Metastatic Breast Carcinoma in the Ovary (tissue), 3 donors: ENCODE measurements around the gene ZBTB18.

DNA sequence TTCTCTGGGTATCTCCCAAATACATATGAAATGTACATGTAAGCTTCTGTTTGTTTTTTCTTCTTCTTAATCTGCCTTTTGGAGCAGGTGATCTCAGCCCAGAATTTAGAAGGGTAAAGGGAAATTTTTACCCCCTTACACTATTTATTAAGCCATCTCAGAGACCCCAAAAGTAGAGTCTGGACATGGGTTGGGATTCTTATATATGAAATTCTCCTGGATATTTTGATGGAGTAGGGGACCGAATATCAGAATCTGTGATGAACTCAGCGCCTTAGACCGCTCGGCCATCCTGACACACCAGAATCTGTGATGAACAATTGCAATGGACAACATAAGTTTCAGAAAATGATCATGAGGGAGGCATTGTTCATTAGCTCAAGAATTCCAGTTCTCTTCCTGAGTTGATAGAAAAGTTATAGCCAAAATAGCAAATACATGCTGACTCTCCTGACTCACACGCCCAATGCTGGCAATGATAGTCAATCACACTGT lies 221.7 kb downstream of the PLD5 start:
- PRO-cap, 3 experiments: no peak in any of the 3 experiments

DNA sequence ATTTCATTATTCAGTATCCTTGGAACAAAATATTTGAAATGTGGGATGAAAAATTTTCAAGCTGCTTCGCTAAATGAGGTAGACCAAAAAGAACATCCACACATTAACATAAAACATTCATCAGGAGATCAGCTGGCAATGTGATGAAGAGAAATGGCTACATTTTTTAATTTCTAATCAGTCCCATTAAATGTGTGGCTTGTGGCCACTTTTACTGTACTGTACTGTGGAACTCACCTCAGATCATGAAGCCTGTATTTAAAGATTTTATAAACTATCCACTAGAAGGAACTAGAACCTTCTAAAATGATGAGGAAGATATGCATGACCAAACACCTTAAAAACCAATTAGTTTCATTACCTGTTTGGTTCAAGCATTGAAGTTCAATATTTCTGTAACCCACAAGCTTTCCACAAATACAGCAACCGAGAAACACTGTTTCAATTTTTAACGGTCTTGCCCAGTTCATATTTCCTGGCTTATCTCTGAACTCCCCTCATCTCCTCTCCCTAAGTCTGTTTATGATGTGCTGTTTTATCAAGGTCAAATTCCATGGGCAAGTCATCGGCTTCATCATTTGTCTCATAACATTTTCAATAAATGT lies 264.2 kb upstream of the PLD5 start:
- PRO-cap, 3 experiments: no peak in any of the 3 experiments

DNA sequence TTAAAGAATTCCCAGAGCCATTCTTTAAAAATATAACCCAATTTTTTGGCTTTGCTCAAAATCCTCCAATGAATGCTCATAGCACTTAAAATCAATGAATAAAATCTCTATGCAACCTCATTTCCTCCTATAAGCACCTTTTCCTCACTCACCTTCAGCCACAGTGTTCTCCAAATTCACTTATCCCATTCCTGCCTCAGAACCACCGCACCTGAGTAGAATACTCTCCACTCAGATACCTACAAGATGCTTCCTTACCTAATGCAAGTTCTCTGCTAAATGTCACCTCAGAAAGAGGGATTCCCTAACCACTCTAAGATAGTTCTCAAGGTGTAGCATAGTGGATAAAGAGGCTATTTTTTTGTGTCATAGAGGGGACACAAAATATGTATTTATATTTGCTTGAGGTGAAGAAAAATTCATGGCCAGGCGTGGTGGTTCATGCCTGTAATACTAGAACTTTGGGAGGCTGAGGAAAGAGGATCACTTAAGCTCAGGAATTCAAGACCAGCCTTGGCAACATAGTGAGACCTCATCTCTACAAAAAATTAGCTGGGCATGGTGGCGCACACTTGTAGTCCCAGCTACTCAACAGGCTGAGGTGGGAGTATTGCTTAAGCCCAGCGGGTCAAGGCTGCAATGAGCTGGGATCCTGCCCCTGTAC lies 6.2 kb downstream of the CEP170 start:
- PRO-cap, 3 experiments: no peak in any of the 3 experiments

DNA sequence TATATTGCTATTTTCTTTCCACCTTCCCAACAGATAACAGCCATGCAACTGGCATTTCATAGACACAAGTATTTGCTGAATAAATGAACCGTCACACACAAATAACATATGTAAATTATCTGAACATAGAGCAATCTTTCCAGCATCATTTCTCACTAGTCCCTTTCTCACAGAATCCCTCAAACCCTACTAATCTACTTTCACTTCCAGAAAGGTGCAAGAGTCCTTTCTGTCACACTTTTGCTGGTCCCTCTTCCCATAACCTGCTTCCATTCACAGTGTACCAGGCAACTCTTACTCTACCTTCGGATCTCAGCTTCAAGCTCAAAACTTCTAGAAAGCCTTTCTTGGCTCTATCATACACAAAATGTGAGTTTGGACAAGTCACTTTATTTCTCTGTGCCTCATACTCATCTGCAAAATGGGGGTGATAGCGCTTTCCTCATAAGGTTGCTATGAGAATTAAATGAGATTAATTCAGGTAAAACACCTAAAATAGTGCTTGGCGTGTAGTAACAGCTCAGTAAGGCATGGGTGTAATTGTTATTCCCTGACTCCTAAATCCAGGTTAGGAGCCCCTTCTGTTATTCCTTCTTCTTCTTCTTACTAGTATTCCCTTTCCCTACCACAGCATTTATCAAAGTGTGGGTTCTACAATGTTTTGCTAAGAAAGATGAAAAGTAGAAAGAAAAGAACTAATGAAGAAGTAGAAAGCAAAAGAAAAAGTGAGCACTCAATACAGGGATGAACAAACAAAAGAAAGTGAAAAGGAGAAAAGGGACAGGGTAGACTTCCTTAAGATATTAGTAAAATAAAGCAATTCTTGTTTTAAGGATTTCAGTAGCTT lies 113.0 kb downstream of the AKT3 start:
- PRO-cap, 3 experiments: no peak in any of the 3 experiments

DNA sequence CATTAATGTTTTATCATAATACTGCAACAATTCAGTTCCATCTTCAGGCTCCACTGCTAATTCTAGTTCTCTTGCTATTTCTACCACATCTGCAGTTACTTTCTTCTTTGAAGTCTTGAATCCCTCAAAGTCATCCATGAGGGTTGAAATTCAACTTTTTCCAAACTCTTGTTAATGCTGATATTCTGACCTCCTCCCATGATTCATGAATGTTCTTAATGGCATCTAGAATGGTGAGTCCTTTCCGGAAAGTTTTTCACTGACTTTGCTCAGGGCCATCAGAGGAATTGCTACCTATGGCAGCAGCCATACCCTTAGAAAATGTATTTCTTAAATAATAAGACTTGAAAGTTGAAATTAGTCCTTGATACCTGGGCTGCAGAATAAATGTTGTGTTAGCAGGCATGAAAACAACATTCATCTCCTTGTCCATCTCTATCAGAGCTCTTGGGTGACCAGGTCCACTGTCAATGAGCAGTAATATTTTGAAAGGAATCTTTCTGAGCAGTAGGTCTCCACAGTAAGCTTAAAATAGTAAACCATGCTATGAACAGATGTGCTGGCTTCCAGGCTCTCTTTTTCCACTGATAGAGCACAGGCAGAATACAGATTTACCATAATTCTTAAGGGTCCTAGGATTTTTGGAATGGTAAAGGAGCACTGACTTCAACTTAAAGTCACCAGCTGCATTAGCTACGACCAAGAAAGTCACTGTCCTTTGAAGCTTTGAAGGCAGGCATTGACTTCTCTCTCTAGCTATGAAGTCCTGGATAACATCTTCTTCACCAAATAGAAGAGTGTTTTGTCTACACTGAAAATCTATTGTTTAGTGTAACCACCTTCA lies 60.4 kb downstream of the AKT3 start:
- PRO-cap, 3 experiments: no peak in any of the 3 experiments

GRCh38 chr1:243927096-243927361 lies 77.0 kb upstream of the AKT3 start:
- PRO-cap, 3 experiments: no peak in any of the 3 experiments

DNA sequence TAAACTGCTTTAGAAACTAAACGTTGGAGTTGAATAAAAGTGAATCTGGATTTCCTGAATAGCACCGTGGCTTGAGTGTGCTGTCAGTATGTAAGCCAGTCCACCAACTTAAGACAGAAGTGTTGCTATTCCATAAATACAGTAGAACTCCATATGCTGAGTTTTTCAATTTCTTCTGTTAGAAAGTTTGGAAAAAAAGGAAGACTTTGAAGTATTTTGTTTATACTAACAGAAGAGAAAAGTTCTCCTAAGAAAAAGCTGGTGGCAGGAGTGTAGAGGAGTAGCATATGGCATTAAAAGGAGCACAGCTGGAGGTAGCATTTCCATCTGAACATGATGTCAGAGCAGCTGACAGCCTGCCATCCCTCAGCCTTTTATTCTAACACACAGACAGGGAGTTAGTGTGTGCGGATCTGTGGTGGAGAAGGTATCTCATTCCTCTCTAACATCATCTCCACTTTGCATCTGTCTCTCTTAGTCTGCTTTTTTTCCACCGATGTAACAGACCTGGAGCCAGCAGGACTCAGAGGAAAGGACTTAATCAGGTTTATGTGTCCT lies at the start of gene ZBTB18:
TSS of gene ZBTB18 (plus strand) at position 401 of the 558 bp plus-strand sequence.
- PRO-cap, 3 experiments: peak in 2 of 3 experiments; most common plus-strand start position 401 of the sequence (in 1); most common minus-strand start position 289 of the sequence (in 2)

GRCh38 chr1:244054208-244055014 lies 3.3 kb downstream of the ZBTB18 start:
- PRO-cap, 3 experiments: no peak in any of the 3 experiments

DNA sequence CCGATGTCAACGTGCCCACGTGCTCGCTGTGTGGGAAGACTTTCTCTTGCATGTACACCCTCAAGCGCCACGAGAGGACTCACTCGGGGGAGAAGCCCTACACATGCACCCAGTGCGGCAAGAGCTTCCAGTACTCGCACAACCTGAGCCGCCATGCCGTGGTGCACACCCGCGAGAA lies 3.8 kb downstream of the ZBTB18 start:
- PRO-cap, 3 experiments: no peak in any of the 3 experiments

GRCh38 chr1:244075231-244076043 lies 24.4 kb downstream of the ZBTB18 start:
- PRO-cap, 3 experiments: peak in 1 of 3 experiments; most common plus-strand start chr1:244075483 (in 1); most common minus-strand start chr1:244075333 (in 1)

- PRO-cap, 3 experiments: no peak in any of the 3 experiments
These were observed 33.8 kb downstream of the ZBTB18 start for GRCh38 chr1:244084859-244085282.

- PRO-cap, 3 experiments: no peak in any of the 3 experiments
These were observed 87.3 kb downstream of the ZBTB18 start for GRCh38 chr1:244138277-244138928.

GRCh38 chr1:244302808-244303753 lies 49.4 kb upstream of the C1orf100 start:
- PRO-cap, 3 experiments: peak in 1 of 3 experiments; most common plus-strand start chr1:244303441 (in 1); most common minus-strand start chr1:244303316 (in 1)

GRCh38 chr1:244326627-244327231 lies 25.7 kb upstream of the C1orf100 start:
- PRO-cap, 3 experiments: no peak in any of the 3 experiments

DNA sequence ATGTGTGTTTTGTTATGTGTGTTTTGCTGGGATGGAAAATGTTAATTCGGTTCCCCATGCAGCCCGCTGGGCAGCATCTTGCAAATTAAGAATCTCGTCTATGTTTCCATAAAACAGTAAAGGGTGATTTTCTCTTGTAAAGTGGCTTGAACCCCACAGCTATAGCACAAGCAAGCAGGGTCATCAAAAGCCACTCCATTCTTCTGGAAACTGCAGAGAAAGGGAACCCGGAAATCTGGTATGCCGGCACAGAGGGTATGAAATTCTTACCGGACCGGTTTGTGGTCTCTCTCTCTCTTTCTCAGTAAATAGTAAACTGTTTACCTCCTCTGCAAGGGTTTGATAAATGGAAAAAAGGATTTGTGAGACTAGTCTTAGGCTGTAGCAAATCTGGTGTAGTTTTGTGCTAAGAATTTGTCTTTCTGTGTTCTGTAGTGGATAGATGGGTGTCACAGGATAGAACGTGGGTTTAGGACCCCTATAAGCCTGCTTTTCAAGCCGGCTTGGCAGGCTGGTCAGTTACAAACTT lies 2.7 kb upstream of the ADSS2 start:
- PRO-cap, 3 experiments: no peak in any of the 3 experiments

GRCh38 chr1:244666539-244667480 lies 13.9 kb downstream of the DESI2 start:
- PRO-cap, 3 experiments: no peak in any of the 3 experiments

DNA sequence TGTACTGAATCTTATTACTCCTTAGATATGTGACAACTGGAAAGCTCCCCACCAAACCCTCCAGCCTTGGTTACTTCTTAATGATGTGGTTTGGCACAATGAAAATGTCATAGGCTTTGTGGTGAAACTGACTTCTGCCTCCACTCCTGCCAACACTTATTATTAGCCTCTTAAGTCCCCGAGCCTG lies 4.2 kb downstream of the COX20 start:
- PRO-cap, 3 experiments: no peak in any of the 3 experiments

DNA sequence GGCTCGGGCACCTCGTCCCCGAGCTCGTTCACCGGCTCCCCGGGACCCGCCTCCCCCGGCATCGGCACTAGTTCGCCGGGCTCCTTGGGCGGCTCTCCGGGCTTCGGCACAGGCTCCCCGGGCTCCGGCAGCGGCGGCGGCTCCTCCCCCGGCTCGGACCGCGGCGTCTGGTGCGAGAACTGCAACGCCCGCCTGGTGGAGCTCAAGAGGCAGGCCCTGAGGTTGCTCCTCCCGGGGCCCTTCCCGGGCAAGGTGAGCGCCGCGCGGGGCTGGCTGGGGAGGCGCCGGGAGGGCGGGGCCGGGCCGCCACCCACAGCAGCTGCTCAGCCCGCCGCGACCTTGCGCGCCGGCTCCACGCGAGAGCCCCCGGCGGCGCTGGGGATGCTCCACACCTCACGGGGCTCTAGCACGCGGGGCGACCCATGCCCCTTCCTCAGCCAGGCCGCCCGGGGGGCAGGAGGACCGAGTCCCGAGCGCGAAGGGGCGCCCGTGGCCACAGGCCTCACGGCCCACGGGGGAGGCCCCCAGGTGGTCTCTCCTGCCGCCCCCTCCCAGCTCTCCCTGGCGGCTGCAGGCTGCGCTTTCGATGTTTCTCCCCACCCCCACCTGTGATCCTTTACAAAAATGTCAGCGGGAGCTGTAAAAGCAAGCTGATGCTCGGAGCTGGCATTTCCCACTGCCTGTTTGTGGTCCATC lies 1.8 kb downstream of the KIF26B start:
- PRO-cap, 3 experiments: peak in 3 of 3 experiments; most common plus-strand start position 315 of the sequence (in 2); most common minus-strand start position 169 of the sequence (in 3)

DNA sequence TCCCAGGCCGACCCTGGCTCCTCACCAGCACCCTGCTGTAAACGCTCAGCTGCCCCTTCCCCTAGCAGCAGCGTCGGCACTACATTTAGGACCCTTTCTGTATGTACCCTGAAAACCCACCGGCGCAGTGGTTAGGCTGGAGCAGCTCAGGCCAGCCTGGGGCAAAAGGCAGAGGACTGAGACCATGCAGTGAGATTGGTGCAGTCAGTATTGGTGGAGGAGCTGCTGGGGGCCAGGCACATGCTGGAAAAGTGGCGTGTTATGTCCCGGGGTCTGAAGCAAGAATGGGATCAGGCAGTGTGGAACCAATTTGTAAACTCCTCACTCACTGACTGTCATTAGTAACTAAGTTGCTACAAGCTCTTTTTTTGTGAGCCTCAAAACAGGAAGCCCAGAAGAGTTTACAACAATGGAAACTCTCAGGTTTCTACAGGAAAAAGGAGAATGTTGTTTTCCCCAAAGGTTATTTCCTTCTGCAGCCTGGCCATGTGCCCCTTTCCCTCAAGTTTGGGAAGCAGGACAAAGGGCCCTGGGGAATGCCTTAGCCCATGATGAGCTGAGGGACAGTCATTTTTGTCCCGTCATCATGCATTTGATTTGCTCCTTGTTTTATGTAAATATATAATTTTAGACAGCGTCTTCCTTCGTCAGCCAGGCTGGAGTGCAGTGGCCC lies 395.8 kb downstream of the KIF26B start:
- PRO-cap, 3 experiments: no peak in any of the 3 experiments

DNA sequence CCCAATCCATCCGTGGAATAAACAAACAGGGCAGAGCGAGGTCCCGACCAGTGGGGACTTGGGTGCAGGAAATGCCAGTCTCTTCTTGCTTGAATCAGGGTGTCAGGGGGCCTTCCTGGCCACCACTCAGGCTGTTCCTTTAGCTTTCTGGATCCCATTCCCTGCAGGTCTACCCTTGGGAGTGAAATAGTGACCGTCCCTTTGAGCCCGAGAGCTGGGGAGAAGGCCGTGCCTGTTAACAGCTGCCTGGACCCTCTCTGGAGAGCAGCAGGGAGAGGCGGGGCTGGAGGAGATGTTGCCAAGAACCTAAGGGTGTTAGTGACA lies 444.0 kb downstream of the KIF26B start:
- PRO-cap, 3 experiments: no peak in any of the 3 experiments